ENCODE measurements around a stretch of chr14.

DNA sequence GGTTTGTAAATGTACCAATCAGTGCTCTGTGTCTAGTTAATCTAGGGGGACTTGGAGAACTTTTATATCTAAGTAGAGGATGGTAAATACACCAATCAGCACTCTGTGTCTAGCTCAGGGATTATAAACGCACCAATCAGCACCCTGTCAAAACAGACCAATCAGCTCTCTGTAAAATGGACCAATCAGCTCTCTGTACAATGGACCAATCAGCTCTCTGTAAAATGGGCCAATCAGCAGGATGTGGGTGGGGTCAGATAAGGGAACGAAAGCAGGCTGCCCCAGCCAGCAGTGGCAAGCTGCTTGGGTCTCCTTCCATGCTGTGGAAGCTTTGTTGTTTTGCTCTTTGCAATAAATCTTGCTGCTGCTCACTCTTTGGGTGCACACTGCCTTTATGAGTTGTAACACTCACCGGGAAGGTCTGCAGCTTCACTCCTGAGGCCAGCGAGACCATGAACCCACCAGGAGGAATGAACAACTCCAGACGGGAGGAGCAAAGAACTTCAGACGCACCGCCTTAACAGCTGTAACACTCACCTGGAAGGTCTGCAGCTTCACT, 16.2 kb upstream of the GTF2A1 start:
- PRO-cap, result no peak

GRCh38 chr14:81311040-81311576, 89.0 kb downstream of the STON2 start:
- PRO-cap, result no peak

GRCh38 chr14:81366015-81366573, 34.0 kb downstream of the STON2 start:
- PRO-cap, result no peak

DNA sequence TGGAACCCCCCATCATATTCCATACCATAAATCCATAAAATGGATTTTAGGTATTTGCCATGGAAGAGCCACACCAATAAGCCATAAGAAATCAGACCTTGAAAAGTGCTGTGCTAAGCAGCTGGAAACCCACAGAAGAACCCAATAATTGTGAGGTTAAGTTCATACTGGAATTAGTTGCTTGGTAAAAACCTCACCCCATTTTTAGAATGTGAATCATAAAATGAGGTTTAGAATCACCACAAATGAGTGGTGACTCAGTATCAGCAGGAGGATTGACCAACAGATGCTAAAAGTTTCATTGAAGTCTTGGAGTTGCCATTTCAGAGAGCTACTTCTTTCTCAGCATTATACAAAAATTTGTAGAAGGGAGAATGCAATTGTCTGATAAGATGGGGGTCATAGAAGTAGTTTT, 1.3 kb upstream of the STON2 start:
- PRO-cap, result no peak

GRCh38 chr14:81749201-81749712, 215.6 kb upstream of the SEL1L start:
- PRO-cap, result no peak

DNA sequence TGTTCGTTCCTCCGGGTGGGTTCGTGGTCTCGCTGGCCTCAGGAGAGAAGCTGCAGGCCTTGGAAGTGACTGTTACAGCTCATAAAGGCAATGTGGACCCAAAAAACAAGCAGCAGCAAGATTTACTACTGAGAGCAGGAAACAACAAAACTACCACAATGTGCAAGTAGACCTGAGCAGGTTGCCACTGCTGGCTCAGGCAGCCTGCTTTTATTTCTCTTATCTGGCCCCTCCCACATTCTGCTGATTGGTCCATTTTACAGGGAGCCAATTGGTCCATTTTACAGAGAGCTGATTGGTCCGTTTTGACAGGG, 1131.4 kb upstream of the FLRT2 start:
- PRO-cap, result no peak

GRCh38 chr14:85534425-85535302, 4.7 kb downstream of the FLRT2 start:
- PRO-cap, result no peak

DNA sequence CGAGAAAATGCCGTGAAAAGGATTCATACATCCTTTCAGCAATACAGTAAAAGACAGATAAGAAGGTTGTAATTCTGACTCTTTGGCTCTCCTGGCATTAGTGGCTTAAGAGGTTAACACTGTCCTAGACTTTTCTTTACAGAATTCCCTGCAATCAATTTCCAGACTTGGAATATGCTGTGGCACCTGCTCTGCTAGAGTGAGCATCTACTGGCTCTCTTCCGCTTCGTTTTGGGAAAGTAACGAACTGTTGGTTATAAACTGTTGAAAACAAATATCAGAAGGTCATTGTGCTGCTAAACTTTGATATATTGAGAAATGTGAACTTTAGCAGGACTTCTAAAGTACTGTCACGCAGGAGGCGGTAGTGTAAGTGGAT, 348.8 kb downstream of the FLRT2 start:
- PRO-cap, result no peak

DNA sequence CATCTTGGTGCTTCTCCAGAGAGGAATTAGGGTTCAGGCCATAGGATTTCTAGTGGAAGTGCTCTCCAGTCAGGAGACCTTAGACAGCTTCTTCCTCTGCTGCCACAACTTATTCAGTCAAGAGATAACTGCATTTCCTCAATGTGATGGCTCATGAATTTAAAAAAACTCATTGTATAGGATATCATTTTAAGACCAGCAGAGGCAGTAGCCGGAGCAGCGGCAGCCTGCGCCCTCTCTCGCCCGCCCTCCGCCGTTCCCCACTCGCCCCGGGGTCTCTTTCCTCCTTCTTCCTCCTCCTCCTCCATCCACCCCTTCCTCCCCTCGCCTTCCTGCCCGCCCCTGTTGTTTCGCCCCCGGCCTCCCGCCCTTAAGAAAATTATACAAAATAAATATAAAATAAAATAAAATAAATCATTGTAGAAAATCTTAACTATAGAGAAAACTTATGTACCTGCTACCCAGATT, 687.6 kb downstream of the FLRT2 start:
- PRO-cap, result no peak

DNA sequence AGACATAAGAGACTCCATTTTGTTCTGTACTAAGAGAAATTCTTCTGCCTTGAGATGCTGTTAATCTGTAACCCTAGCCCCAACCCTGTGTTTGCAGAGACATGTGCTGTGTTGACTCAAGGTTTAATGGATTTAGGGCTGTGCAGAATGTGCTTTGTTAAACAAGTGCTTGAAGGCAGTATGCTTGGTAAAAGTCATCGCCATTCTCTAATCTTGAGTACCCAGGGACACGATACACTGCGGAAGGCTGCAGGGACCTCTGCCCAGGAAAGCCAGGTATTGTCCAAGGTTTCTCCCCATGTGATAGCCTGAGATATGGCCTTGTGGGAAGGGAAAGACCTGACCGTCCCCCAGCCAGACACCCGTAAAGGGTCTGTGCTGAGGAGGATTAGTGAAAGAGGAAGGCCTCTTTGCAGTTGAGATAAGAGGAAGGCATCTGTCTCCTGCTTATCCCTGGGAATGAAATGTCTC, 19.5 kb downstream of the GPR65 start:
- PRO-cap, result no peak

DNA sequence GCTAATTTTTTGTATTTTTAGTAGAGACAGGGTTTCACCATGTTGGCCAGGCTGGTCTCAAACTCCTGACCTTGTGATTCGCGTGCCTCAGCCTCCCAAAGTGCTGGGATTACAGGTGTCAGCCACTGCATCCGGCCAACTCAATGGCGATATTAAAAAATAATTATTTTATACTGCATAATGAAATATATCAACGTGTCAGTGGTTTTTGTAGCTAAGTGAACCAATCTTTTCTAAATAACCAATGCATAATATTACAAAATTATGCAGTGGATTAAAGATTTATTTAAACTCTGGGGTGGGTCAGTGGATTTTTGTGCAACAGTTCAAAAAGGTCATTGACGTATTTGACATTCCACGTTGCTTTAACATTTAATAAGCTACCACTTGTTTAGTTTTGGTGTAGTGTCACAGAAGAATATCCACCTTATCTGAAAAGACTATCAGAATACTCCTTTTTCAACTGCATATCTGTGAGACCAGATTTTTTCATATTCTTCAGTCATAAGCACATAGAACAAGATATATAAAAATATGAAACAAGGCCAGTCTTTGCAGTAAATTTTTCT, 2.6 kb downstream of the ZC3H14 start:
- PRO-cap, result no peak

DNA sequence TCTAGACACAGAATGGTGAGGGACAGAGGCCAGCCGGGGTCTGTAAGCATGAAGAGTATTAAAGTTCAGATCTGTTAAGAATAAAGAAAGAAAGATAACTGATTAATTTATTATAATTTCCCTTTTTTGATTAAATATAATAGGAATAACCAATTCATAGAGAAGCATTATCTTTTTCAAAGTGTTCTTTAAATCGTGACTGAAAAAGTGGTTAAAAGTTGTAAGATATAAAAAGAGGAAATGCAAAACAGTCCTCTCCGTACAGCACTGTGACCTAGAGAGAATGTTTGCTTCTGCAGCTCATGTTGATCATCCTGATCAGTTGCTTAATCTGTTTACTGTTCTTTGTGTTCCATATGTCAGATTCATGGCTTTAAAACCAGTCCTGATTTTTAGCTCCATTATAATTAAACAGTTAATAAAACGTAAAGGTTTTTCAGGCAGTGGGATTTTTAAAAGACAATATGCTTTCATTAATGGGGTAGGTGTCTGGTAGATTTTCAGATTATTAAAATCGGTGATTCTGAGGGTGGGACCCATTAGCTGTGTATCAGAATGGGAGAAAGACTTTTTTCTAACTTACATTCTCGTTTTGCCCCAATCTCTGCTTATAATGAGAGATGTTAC, 4.8 kb downstream of the TTC8 start:
- PRO-cap, result no peak

- PRO-cap, result no peak
These were observed 123.6 kb downstream of the TTC8 start for GRCh38 chr14:88947986-88948452.

DNA sequence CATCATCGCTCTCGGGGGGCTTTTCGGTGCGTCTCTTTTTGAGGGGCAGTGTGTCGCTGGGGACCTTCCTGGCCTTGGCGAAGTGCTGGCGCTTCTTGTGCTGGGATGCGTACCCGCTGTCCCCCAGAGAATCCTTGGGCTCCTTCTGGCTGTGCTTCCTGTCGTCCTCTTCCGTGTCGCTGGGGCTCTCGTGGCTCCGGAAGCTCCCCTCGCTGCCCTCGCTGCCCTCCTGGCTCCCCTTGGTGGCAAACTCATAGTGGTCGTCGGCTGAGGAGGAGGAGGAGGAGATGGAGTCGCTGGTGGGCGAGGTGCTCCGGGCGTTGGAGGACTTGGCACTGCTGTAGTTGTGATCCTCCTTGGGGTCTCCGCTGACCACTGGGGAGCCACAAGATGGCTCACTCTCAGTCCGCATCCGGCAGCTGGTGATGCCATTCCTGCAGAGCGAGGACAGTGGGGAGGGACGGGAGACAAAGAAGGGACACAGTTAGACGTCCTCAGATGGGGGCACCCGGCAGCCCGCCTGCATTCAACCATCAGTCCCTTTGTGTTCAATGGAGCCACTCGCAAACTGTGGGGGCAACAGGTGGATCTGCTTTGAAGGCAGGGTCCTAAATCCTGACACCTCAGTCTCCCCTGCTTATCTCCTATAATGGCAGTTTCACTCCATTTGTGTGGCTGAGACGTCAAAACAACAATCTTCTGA, 254.3 kb downstream of the FOXN3 start:
- PRO-cap, result no peak

- PRO-cap, result no peak
These were observed 111.8 kb downstream of the FOXN3 start for GRCh38 chr14:89305016-89305937.

DNA sequence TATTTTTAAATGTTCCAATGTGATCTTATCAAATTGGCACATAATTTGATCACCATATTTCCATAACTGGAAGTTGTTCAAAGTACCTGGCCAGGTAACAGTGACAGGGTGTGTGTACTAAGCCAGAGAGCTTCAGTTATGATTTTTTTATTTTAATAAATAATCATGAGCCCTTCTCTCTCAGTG, 50.2 kb downstream of the FOXN3 start:
- PRO-cap, result no peak

- PRO-cap, result no peak
These were observed 45.1 kb downstream of the FOXN3 start for GRCh38 chr14:89371734-89372448.

DNA sequence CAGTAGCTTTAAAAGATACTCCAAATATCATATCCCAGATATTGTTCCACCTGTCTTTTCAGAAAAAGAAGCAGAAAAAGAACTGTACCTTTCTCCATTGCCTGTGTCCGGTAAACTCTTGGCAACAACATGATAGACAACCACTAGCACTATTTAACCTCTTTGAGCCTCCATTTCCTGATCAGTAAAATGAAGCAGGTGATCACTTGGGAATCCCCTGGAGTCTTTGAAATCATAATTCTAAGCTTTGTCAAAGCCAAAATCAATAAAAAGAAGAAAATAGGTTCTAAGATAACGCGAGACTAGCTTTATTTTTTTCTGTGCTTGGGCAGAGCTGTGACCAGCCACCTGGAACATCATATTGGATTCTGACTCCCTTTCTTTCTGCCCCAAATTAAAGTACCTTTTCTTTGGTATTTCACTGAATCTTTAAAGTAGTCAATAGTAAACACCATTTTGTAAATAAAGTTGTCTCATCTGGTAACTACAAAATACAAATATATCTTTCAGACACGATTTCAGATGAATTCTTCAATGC, 224.9 kb upstream of the FOXN3 start:
- PRO-cap, result no peak

DNA sequence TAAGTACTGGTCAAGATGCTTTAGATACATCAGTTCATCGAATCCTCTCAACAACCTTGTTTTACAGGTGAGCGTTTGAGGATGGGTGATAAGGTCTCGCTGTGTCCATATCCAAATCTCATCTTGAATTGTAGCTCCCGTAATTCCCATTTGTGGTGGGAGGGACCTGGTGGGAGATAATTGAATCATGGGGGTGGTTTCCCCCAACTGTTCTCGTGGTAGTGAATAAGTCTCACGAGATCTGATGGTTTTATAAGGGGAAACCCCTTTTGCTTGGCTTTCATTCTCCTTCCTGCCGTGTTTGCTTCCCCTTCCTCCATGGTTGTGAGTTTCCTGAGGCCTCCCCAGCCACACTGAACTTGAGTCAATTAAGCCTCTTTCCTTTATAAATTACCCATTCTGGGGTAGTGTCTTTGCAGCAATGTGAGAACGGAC, 234.6 kb downstream of the EFCAB11 start:
- PRO-cap, result no peak

DNA sequence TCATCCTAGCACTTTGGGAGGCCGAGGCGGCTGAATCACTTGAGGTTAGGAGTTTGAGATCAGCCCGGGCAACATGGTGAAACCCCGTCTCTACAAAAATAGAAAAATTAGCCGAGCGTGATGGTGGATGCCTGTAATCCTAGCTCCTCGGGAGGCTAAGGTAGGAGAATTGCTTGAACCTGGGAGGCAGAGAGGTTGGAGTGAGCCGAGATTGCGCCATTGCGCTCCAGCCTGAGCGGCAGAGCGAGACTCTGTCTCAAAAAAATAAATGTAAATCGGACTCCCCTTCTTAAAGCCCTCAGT, 865 bp downstream of the TDP1 start:
- PRO-cap, result no peak

Data from left common carotid artery plus branches (tissue), 1 donor.